Skeletal muscle satellite cell (primary cell): Measurements from ENCODE around the genes DLX6 and ARPC1A.

GRCh38 chr7:95585120-95585839 lies 11.0 kb downstream of the PDK4 start:
- CAGE, long polyA plus RNA, result no peak

DNA sequence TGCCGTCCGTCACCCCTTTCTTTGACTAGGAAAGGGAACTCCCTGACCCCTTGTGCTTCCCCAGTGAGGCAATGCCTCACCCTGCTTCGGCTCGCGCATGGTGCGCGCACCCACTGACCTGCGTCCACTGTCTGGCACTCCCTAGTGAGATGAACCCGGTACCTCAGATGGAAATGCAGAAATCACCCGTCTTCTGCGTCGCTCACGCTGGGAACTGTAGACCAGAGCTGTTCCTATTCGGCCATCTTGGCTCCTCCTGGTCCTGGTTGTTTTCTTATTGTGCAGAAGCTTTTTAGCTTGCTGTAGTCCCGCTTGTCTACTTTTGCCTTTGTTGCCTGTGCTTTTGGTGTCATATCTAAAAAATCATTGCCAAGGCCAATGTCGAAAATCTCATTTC lies 65.4 kb downstream of the DYNC1I1 start:
- CAGE, long polyA plus RNA, result no peak

GRCh38 chr7:96045164-96045726 lies 272.9 kb downstream of the DYNC1I1 start:
- CAGE, long polyA plus RNA, result no peak

DNA sequence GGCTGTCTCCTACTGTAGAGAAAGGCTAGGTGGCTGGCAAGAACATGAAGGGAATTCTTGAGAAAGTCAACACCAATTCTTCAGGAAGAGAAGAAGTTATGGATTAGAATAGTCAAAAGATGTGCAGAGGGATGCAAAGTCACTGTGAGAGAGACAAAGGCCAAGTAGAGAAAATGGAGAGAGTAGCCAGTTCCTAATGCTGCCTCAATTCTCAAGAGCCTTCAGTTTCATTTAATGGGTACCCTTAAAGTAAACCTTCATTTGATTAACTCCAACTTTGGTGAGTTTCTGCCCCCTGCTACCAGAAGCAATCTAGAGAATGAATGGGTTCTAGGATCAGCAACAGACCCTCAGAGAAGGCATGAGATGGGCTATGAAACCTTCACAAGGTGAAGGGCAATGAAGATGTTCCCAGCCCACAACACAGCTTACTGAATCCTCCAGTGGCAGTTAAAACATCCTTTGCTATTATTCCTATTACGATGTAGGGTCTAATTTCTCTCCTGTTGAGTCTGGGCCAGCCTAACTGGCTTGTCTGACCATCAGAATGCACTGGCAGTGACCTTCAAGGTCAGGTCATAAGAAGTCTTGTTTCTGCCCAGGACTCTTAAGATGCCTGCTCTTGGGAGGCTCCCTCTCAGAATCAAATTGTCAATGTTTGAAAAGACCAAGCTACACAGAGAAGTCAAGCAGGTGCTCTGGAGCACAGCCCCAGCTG lies 159.1 kb downstream of the SLC25A13 start:
- CAGE, long polyA plus RNA, result no peak

- CAGE, long polyA plus RNA, result no peak
Observed at GRCh38 chr7:96179347-96179893, 142.5 kb downstream of the SLC25A13 start.

- CAGE, long polyA plus RNA, result no peak
Observed at GRCh38 chr7:97005123-97005846, at the start of gene DLX6. Gene DLX6 (plus strand): TSS chr7:97005553.

GRCh38 chr7:98133551-98134524 lies 27.2 kb downstream of the LMTK2 start:
- CAGE, long polyA plus RNA, result no peak

DNA sequence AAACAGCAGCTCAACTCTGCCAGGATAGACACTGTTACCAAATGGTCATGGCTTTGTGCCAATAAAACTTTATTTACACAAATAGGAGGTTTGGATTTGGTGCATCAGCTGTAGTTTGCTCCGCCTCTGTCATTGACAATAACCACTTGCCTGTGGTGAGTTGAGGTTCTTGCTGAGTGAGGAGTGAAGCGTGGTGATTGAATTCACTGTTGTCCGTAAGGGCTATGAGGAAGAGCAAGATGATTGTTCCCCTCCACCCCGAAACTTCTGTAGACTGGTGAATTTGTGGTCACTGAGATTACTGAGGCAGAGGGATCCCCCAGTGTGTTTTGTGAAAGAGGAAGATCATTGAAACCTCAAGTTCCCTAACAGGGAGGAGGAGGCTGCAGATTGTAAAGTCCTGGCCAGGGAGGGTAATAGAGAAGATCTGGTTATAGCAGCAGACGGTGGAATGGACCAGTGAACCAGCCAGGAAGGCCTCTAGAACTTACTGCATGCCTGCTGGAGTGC lies 31.0 kb downstream of the LMTK2 start:
- CAGE, long polyA plus RNA, result no peak

DNA sequence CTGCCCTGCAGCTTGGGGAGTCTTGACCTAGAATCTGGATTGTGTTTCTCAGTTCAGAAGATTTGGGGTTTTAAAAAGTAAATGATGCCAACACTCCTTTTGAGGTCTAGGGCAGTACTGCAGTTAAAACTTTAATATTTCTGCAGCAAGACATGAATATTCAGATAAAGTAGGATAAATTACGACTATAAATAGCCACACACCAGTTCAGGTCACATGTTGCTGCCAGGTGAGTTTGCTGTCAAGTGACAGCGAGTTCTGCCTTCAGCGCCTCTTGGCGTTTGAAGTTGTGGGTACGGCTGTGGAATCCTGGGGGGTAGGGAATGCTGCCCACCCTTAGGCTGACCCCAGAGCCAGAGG lies 5.1 kb downstream of the BRI3 start:
- CAGE, long polyA plus RNA, result no peak

- CAGE, long polyA plus RNA, result no peak
Observed at GRCh38 chr7:98289110-98289854, 7.8 kb downstream of the BRI3 start.

DNA sequence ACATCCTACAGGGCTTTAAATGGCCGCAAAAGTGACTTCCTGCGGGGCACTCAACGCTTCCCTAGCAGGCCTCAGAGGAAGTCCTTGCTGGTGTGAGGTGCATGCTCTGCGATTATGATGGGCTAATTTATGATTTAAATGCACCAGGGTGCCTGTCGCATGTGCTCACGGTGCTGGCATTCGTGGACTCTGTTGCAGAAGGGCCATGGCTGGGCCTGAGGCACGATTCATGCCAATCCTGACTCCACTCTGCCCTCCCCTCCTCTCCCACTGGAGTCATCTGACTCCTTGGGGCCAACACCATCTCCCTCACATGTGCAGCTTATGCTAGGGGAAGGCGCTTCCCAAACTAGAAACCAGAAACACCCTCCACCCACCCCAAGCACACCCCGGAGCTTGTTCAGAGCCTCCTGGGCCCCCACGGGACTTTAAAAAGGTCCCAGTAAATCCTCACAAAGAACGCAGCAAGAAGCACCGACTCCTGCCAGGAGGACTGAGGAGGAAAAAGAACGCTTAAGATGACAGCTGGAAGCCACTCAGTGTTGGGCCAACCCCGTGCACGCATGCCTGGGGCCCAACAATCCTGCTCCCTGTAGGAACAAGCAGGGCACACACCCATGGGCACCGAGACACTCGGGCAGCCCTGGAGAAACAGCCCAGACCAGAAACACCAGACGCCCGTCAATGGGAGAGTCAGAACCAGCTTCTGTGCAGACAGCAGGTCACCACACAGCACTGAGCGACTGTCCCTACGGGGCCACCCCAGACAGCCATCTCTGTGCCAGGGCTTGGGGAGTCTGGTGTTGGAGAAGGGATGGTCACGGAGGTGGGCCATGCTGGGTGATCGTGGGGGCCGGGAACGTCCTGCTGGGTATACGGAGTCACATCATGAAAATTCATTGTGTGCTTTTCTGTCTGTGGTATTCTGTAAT lies 14.2 kb downstream of the BRI3 start:
- CAGE, long polyA plus RNA, result no peak

DNA sequence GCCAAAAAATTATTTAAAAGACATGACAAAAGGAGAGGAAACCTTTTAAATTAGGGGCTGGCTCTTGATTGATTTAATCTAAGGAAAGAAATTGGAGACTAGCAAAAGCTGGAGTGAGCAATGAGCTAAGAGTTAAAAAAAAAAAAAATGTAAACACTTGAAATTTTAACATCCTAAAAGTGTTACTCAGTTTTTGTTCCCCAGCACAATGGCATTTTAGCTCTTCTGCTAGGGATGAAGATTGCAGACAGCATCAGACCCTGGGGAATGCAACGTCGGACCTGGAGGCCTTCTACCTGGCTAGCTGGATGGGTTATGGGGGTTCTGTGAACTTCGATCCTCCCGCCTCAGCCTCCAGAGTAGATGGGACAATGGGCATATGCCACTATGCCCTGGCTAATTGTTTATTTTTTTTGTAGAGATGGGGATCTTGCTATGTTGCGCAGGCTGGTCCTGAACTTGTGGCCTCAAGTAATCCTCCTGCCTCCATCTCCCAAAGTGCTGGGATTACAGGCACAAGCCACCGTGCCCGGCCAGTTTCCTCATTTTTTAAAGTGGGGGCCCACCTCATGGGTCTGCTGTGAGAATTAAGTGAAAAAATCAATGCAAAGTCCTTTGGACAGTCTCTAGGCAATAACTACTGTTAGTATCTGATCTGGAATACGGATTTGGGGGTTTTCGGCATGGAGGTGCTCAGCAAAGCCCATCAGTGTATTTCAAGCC lies 23.9 kb downstream of the BRI3 start:
- CAGE, long polyA plus RNA, result no peak

- CAGE, long polyA plus RNA, result no peak
Observed at GRCh38 chr7:98418330-98419493, 17.8 kb upstream of the BAIAP2L1 start.

DNA sequence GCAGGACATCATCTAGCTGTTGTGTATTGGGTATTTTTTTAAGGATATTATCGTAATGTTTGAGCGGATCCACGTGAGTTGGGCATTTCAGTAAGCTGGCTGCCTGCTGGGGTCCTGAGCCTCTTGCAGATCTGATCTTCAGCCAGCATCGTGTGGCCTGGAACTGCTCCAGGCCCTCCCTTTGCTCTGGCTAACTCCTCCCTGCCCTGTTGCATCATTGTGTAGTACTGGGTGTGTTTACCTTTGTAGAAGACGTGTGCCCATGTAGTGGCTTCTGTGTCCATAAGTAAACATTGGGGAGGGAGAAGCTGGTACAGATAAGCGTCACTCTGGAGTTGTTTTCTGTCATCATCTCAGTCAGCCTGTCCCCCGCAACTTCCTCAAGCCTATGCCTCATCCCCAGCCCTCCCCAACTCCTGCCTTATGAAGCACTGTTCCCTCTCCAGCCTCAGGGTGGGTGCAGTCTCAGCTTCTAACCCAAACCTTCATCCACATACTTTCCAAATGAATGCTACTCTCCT lies 44.4 kb downstream of the TRRAP start:
- CAGE, long polyA plus RNA, result no peak

DNA sequence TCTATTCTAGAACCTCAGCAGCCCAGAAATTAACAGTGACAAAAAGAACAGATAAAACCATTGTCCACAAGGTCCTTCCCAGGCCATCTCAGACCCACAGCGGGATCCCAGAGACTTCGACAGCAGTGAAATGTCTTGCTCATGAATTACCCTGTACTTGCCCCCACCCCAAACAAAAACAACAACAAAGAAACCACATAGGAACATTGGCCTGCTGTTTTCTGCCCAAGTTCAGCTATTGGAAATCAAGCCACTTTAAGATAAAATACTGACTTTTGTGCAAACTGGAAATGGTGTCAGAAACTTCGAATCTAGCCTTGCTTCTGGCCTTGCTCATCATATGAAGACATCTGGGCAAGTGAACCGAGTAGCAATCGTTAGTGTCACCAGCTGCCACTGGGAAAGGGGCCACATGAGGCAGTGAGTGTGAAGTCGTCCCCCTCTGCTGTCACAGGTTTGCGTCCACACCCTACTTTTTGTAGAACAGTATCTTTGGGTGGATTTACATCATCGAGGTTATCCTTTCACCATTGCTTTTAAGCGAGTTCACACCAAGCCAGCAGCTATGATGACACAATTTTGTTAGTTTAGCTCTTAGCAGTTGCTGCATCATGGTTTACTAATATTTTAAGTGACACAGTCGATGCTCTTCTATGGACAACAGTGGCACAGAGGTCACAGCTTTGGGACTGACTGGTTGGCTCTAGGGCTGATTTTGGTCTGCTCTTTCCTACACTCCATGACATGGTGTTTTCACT lies 114.7 kb downstream of the SMURF1 start:
- CAGE, long polyA plus RNA, result no peak

- CAGE, long polyA plus RNA, result no peak
Observed at GRCh38 chr7:99141652-99142849, 1.9 kb downstream of the SMURF1 start.

GRCh38 chr7:99325674-99326213 lies at the start of gene ARPC1A:
Gene ARPC1A (plus strand): TSS chr7:99325898.
- CAGE, long polyA plus RNA, result start-site peak on the plus strand at chr7:99325911-99325963, 1,435 and 1,263 reads in 2 replicates

GRCh38 chr7:99381611-99382062 lies 7.1 kb downstream of the ARPC1B start:
- CAGE, long polyA plus RNA, result no peak

DNA sequence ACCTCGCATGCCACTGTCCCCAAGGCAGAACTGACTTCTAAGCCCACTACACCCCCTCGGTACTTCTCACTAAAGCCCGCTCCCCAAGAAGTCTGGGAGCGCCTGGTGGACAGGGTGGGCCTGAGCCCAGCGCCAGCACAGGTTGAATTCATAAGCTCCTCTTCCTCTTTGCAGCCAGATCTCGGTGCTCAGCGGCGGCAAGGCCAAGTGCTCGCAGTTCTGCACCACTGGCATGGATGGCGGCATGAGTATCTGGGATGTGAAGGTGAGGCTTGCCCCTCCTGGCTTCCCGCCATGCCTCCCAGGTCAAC lies 14.6 kb downstream of the PDAP1 start:
- CAGE, long polyA plus RNA, result start-site peak on the plus strand centred at position 220 of the sequence, 52 bp wide, 281 and 206 reads in 2 replicates

DNA sequence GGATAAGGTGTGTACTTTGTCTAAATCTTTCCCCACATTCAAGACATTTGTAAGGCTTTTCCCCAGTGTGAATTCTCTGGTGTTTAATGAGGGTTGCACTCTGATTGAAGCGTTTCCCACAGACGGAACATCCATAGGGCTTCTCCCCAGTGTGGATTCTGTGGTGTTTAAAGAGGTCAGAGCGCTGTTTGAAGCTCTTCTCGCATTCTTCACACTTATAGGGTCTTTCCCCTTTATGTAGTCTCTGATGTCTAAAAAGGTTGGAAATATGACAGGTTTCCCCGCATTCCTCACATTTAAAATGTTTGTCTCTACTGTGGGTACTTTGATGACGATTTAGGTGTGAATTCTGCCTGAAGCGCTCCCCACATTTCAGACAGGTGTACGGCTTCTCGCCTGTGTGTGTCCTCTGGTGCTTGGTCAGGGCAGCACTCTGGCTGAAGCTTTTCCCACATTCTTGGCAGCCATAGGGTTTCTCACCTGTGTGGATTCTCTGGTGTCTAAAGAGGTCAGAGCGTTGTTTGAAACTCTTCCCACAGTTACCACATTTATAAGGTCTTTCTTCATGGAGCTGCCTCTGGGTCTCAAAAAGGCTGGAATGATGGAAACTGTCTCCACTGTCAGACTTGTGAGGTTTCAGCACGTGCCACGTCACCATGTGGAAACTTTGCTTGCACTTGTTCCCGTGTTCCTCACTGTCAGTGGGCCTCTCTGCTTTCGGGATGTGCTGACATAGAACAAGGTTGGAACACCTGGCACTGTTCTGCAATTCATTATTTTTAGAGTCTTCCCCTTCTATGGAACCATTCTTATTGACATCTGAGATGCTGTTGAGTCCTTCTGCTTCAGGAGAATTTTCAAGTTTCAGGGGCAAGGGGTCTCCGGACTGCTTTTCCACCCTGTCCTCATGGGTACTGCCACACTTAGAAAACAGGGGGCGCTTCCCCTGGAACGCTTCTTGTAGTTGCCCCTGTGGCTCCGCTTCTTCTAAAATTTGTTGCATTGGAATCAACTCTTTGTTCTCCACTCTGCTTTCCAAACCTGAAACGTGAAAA lies 6.2 kb downstream of the ZNF394 start:
- CAGE, long polyA plus RNA, result no peak